Measurements from ENCODE around the genes ARHGAP29 and PTBP2.

- PRO-cap, 4 experiments, result peak in 4 of 4 experiments; most common minus-strand start chr1:94125892 (in 4)
- RAMPAGE, long total RNA, 2 experiments, result no peak in any of the 2 experiments
These were observed 4.7 kb upstream of the ABCA4 start for GRCh38 chr1:94125640-94125963.

DNA sequence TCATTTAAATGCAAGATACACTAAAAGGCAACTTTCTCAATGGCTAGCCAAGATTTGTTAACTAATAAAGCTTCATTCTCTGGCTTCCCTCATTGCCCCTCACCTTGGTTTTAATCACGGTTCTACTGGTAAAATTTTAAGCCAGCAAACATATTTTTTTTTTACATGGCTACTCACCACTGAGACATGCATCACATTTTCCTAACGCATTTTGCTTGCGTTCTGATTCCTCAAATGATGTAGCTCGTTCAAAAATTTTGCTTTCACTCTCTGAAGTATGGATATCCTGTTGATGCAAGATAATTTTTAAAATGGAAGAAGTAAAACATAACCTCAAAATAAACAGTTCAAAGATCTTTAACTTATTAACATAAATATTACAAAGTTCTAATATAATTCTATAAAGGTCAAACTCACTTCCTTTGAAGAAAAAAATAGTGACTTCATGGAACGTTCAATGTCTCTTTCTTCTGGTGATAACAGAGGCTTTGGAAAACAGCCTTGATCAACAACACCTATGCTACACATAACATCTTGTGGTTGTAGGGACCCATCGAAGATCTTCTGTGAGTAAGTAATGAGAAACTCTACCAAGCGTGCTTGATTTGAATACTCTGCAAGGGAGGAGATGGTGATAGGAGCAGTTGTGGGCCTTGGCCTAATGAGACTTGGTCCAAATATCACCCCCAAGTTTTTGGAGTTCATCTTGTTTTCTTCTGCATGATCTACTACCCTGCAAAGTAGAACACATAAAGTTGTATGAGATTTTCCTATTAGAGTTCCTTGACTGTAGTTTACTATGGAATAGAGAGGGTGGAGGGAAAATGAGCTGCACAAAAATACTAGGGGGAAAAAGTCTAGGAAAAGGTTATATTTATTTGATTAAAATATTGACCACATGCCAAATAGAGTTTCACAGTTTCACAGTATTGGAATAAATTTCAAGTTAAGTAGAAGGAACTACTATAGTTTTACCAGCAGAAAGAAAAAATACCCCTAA, 56.8 kb upstream of the ABCA4 start:
- PRO-cap, 4 experiments, result no peak in any of the 4 experiments
- RAMPAGE, long total RNA, 2 experiments, result no peak in any of the 2 experiments

- PRO-cap, 4 experiments, result no peak in any of the 4 experiments
- RAMPAGE, long total RNA, 2 experiments, result no peak in any of the 2 experiments
These were observed 3.9 kb downstream of the ARHGAP29 start for GRCh38 chr1:94233448-94233830.

DNA sequence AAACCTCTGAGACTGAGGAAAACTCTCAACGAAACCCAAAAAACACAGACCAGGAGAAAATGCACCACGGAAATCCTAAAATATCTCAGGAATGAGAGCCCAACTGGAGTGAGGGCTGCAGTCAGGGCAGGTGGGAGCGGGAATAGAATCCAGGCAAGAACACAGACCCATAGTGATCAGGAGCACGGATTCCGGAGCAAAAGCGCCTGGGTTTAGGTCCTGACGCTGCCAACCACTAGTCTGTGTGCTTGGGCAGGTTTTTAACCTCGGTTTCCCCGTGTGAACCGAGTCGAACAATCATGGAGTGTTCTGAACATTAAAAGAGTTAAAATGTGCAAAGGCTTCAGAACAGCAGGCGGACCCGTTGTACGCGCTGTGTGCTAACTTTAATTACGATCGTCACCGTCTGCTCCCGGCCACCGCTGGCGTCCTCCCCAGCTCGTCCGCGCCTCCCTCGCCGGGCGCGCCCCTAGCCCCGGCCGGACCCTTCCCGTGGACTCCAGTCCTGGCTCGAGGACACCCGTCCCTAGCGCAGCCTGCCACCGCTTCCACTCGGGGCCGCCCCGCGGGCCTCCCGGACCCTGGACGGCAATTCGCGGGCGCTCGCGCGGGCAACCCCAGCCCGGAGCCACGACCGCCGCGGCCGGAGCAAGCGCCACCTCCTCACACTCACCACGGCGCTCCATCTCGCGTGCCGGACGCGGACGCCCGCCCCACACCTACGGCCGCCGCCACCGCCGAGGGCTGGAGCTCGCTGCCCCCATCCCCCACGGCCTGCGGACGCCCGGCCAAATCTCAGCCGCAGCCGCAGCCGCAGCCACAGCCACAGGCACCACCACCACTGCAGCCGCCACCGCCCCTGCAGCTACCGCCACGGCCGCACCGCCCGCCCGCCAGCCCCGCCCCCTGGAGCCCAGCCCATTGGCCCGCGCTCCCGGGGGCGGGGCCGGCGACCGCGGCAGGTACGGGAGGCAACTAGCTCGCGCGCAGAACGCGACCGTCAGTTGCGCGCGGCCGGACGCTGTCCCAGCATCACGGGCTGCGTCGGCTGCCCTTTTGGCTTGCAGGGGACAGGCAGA, at the start of gene ARHGAP29:
TSS of gene ARHGAP29 (minus strand) at position 843 of the 1,079 bp plus-strand sequence.
- PRO-cap, 4 experiments, result peak in 4 of 4 experiments; most common plus-strand start position 1,003 of the sequence (in 4); most common minus-strand start position 843 of the sequence (in 4)
- RAMPAGE, long total RNA, 2 experiments, result no peak in any of the 2 experiments

GRCh38 chr1:94237821-94238180, 417 bp upstream of the ARHGAP29 start:
- PRO-cap, 4 experiments, result no peak in any of the 4 experiments
- RAMPAGE, long total RNA, 2 experiments, result no peak in any of the 2 experiments

DNA sequence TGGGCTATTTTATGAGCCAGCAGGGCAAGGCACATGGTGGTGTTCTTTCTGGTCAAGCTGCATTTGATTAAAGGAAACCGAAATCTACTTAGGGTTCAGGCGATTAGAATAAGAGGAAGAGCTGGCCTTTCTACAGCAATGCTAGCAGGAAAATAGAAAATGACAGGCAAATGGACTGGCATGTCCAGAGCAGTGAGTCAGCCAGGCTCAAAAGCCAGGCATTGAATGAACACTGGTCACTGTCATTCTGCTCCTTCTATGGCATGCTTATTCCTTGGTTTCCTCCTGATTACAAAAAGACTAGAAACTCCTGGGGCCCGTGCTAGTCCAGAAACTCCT, 28.6 kb upstream of the ARHGAP29 start:
- PRO-cap, 4 experiments, result no peak in any of the 4 experiments
- RAMPAGE, long total RNA, 2 experiments, result no peak in any of the 2 experiments

DNA sequence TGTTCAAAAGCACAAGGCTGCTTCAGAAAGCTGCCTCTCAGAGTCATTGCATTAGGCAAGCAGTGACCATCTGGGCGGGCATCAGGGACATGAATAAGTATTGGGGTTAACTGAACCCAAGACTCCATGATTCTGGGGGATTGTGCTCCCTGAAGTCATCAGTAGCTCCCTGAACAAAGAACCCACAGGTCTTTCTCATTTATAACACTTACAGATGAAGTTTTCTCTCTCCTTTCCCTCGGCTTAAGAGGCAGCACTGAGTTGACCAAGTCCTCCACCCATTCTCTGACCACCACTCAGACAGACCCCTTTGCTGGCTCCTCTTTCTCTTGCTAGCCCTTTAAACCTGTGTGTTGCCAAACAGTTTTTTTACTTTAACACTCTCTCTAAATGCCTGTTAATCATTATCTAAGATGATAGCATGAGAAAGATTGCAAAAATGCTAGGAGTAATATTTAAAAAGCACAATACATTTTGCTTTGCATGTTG, 76.9 kb upstream of the ARHGAP29 start:
- PRO-cap, 4 experiments, result peak in 2 of 4 experiments; most common minus-strand start position 348 of the sequence (in 2)
- RAMPAGE, long total RNA, 2 experiments, result start-site peak on the minus strand in 1 of 2 experiments, centred at position 324 of the sequence, 27 reads per replicate

DNA sequence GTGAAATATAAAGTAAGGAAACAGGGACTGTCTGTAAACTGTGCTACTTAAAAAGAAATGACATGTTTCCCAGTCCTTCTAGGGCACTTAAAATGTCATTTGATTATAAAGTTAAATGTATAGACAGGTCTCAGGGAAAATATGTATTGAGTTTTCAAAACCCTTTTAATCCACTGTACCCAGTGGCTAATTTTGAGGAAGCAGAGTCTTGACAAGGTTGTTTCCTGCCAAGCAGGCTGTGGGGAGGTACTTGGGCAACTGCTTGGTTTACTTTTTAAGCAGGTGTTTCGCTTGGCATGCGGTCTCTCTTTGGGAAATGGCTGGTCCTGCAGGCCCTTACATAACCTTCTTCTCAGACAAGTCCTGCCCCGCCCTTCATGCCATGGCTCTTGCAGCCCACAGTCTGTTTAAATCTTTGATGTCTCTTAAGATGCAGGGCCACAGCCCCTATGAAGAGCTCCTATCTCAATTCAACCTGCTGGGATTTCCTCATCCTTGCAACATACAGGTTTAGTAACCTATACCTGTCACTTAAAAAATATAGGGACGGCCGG, 36.0 kb upstream of the ABCD3 start:
- PRO-cap, 4 experiments, result no peak in any of the 4 experiments
- RAMPAGE, long total RNA, 2 experiments, result no peak in any of the 2 experiments

GRCh38 chr1:94417335-94417725, 859 bp upstream of the ABCD3 start:
- PRO-cap, 4 experiments, result peak in 2 of 4 experiments; most common plus-strand start chr1:94417543 (in 2); most common minus-strand start chr1:94417427 (in 1)
- RAMPAGE, long total RNA, 2 experiments, result no peak in any of the 2 experiments

DNA sequence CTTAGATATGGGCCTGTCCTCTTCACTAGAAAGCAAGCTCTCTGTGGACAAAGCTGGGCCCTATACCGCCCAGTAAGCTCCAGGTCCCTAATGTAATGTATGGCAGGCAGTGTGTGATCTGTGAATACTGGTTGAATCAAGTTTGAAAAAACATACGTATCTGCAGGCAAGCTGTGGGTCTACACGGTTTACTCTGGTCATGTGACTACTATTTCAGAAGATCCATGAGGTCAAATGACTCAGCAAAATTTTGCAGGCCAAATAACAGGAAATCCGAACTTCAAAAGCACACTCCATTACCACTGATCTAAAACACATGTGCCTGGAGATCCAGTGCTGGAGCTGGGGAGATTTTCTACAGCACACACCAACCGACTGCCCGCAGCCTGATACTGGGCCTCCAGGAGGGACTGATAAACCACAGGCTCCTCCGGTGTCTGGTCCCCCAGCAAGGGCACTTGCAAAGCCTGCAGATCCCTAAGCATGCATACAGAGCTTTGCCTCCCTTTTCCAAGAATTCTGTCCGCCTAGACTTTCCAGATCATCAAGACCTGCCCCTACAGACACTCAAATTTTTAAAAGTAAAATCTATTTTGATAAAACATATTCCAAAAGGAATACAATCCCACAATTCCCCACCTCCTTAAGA, 64.4 kb upstream of the SLC44A3 start:
- PRO-cap, 4 experiments, result no peak in any of the 4 experiments
- RAMPAGE, long total RNA, 2 experiments, result no peak in any of the 2 experiments

DNA sequence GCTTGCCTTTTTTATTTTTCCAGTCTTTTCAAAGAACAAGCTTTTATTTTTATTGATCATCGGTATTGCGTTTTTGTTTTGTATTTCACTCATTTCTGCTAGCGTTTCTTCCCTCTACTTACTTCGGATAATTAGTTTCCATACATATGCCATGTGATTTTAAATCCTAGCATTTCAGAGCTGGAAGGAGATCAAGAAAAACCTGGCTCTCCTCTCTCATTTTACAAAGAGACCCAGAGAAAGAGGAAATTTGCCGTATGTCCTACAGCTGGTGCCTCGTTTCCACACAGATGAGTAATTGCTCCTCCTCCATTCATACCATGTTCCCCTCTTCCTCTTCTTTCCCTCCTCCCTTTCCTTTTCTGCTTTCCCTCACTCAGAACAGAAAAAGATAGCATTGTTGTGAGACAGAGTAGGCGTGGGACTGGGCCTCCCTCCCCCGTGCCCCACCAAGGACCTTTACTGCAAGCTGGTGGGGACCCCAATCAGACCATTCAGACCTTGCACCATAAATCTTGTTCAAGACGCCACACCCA, 13.8 kb upstream of the SLC44A3 start:
- PRO-cap, 4 experiments, result no peak in any of the 4 experiments
- RAMPAGE, long total RNA, 2 experiments, result no peak in any of the 2 experiments

DNA sequence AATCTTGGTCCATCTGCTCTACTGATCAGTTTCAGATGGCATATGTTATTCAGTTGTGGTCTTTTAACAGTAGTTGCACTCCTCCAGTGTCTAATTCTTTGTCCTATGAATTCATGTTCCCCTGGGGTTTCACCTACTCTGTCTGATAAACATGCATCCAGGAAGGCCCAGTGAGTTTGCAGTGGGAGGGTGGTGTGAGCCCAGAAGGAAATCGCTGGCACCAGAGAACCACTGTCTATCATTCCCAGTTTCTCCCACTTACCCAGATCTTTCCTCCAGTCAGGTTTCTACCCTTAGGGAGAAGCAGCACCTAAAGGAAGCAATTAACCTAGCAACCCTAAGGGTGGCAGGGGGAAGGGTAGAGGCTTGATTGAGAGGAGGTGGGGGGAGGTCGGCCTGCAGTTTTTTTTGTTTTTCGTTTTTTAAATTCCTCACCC, 932 bp upstream of the SLC44A3 start:
- PRO-cap, 4 experiments, result peak in 1 of 4 experiments; most common plus-strand start position 173 of the sequence (in 1)
- RAMPAGE, long total RNA, 2 experiments, result no peak in any of the 2 experiments

- PRO-cap, 4 experiments, result peak in 1 of 4 experiments; most common plus-strand start chr1:94929258 (in 1); most common minus-strand start chr1:94929160 (in 1)
- RAMPAGE, long total RNA, 2 experiments, result no peak in any of the 2 experiments
These were observed 2.3 kb upstream of the CNN3 start for GRCh38 chr1:94929085-94929800.

DNA sequence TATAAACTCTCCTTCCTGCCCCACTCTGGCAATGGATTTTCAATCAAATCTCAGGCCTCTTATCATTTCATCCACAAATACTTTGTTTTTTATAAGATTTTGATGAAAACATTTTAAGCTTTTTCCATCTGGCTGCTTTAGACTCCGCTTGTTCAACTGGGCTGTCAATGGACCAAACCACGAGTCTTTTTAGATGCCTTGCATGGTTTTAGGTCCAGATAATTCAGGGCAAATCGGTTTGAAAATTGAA, 46.3 kb upstream of the CNN3 start:
- PRO-cap, 4 experiments, result no peak in any of the 4 experiments
- RAMPAGE, long total RNA, 2 experiments, result no peak in any of the 2 experiments

DNA sequence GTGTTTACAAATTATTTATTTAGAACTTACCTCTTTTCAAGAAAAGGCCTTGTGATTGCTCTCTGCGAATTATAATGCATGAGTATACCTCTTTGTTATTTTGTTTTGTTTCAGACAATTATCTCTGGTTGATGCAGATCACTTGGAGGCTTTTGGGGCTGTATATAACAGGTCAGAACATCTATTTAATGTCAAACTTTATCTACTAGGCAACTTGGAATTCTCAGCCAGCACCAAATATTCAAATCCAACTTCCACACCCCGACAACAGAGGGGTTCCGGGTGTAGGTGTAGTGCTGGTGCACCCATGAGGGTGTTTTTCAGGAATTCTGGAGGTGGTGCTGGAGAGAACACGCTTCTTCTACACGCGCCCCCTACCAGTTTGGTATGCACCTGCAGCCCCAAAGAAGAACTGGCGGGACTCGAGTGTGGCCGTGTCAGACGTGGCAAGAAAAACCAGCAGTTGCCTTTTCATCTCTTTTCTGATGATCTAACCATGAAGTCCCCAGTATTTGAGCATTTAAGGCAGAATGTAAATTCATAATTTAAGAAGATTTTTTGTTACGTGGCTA, 575 bp upstream of the TLCD4 start:
- PRO-cap, 4 experiments, result peak in 4 of 4 experiments; most common plus-strand start position 404 of the sequence (in 4); most common minus-strand start position 331 of the sequence (in 2)
- RAMPAGE, long total RNA, 2 experiments, result no peak in any of the 2 experiments

DNA sequence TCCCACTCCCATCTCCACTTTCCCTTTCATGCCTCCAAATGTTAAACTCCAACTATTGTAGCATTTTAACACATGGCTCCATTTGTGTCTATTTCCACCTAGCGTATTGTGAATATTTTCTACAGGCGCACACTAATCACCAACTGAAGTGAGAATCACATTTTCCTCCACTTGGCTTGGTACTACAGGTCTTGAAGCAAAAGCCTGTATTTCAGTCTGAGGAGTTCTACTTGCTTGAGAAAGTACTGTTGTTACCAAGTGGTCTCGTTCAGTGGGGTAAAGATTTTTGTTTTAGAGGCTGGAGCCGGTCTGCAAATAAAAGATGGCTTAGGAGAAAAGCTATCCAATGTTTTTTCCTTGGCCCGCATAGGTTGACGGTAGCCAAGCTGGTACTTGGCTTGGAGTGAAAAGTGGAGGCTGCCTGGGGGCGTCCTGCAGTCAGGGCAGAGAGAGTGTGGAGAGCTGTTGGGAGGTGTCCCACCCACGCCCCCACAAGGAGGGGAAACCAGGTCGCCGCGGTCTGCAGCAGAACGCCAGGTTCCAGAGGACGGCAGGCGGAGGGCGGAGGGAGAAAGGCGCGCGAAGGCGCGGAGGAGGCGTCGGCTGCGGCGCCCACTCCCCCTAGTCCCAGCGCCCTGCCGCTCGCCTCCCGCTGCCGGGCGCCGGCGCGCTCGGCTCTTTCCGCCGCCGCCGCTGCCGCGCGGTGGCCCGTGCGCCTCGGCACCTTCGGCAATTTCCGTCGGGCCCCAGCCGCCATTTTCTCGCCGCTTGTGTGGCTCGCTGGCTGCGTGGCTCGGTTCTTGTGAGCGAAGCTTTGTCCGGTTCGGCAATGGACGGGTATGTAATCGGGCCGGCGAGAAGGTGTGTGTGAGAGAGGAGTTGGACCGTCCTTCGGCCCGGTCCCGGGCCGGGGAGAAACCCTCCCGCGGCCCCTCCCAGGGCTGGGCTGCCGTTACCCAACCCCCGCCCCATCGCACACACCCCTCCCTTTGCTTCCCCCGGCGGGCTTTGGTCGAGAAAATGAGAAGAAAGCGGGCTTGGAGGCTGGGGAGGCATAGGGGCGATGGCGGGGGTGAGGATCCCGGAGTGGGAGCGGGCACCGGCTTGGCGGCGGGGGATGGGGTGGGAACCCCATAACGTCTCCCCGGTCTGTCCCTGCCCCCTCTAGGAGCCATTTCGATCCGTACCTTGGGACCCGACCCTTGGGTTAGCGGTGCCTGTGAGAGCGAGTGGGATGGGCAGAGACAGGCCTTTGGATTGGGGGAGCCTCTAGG, at the start of gene PTBP2:
TSS of gene PTBP2 (plus strand) at position 749 of the 1,274 bp plus-strand sequence.
- PRO-cap, 4 experiments, result peak in 4 of 4 experiments; most common plus-strand start position 732 of the sequence (in 3); most common minus-strand start position 679 of the sequence (in 4)
- RAMPAGE, long total RNA, 2 experiments, result start-site peak on the plus strand in 2 of 2 experiments, centred at positions 758 to 767 of the sequence, 177 to 284 reads per replicate

DNA sequence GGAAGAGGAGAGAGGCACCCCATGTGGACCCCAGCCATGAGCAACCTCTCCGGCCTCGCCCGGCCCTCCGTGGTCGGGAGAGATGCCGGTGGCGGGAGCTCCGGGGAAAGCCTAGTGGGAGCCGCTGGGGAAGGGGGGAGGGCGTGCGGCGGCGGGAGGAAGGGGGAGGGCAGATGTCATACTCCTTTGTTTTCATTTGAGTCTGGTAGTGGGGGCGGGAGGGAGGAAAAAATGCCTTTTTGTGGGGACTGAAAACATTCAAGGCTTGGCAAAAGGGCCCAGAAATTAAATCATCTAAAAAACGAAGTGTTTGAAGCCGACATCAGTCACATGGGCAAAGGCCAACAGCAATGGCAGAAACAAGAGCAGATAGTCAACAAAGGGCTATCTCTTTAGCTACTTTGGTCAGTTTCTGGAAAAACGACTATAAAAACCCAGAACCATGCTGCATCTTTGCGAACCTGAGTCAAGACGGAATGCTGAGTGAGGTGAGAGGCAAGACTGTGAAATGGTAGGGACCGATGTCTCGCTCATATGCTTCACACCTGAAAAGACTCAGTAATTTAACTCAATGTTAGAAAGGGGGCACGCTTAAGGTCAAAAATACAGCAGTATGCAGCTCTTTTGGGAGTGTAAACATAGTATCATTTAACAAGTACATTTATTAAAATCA, 862 bp downstream of the PTBP2 start:
- PRO-cap, 4 experiments, result peak in 2 of 4 experiments; most common plus-strand start position 325 of the sequence (in 1); most common minus-strand start position 84 of the sequence (in 2)
- RAMPAGE, long total RNA, 2 experiments, result no peak in any of the 2 experiments

DNA sequence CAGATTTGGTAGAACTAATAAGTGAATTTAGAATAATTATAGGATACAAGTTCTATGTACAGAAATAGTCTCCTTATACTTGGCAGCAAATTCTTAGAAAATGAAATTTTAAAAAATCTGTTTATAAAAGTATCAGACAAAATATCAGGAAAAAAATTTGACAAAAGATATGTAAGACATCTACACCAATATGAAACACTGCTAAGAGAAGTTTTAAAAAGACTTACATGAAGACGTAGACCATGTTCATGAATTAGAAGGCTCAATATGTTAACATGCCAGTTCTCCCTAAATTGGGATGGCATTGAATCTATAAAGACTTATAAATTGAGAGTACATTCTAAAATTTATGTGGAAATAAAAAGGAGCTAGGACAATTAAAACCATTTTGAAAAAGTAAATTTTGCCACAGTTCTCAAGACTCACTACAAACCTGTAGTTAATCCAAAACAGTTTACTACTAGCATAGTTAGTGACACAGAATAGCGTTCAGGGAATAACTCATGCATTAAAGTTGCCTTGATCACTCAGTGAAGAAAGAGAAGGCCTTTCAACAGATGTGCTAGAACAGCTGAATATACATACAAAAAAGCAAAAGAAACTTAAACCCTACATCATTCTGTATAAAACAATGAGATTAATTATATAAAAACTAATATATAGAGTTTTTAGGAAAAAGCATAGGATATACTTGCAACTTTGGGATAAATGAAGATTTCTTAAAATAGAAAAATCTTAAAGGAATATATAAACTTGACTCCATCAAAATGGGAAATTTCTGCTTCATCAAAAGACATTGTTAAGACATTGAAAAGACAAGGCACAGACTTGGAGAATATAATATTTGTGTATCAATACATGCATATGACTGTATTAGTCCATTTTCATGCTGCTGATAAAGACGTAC, 37.6 kb downstream of the PTBP2 start:
- PRO-cap, 4 experiments, result no peak in any of the 4 experiments
- RAMPAGE, long total RNA, 2 experiments, result no peak in any of the 2 experiments

DNA sequence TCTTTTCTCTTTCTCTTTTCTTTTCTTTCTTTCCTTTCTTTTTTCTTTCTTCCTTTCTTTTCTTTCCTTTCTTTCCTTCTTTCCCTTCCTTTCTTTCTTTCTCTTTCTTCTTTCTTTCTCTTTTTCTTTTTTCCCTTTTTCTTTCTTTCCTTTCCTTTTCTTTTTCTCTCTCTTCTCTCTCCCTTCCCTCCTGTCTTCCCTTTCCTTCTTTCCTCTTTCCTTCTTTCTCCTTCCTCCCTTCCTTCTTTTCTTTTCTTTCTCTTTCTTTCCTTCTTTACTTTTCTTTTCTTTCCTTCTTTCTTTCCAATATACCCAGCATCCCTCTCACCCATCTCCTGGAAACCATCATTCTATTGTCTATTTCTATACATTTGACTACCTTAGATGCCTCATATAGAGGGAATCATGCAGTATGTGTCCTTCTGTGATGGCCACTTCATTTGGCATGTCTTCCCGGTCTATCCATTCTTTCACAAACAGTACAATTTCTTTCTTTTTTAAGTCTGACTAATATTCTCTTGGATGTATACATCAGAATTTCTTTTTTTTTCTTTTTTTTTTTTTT, 391.1 kb downstream of the DPYD start:
- PRO-cap, 4 experiments, result no peak in any of the 4 experiments
- RAMPAGE, long total RNA, 2 experiments, result no peak in any of the 2 experiments

GRCh38 chr1:98388443-98389097, 273.0 kb upstream of the SNX7 start:
- PRO-cap, 4 experiments, result no peak in any of the 4 experiments
- RAMPAGE, long total RNA, 2 experiments, result no peak in any of the 2 experiments